Daoy (cell line): ENCODE measurements around the genes RPE, ACADL and SPAG16.

DNA sequence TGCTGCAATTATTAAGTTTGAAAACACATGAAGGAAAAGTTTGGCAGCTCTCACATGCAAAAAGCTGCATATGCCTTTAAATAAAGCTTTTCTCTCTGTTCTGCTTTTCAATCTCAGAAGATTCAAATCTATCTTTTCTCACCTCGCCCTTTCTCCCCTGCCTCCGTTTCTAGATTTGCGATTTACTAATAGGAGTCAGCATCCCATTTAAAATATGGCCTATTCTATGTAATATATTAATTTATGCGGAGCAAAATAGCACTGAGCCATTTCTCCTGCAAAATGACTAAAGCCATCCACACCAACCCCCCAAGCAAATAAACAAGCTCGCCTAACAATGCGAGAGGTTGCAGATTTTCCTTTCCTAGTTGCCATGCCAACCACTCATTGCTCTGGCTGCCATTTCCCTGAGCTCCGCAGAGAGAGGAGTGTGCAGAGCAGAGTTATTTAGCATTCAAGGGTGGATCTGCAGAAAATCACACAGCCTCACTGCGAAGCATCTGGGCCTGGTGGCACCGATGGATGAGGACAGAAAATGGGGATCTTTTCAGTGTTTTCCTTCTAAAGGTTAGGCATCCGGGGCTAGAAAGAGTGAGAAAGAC lies 110.5 kb upstream of the UNC80 start:
- RAMPAGE, long total RNA = no peak

DNA sequence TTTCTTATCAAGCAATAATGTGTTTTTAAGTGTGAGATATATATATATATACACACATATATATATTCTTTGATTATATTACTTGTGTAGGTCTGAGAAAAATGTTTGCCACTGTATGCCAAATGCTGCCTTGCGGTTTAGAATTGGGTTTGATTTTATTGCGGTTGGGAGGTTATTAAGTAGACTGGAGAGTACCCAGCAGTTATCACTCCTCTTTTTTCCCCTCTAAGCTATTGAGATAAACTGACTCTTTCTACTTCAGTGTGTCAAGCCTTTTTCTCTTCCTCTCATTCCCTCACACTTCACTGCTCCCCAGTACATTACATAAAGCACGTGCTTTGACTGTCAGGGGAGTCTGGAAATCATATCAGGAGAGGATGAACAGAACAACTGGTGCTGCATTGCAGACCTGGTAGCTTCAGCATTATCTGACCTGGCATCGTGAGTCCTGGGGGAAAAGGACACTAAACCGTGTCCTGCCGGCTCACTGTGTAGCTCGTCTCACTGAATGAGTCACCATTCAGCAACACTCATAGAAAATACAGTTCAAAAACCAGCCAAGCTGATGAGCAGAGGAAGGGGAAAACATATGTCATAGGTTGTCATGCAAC lies 108.6 kb upstream of the UNC80 start:
- RAMPAGE, long total RNA = no peak

GRCh38 chr2:210002090-210003450 lies at the start of gene RPE:
TSS of gene RPE (plus strand) at chr2:210002638.
- RAMPAGE, long total RNA = start-site peak on the plus strand at chr2:210002621-210002649, 454 and 82 reads in 2 replicates

- RAMPAGE, long total RNA = no peak
Measured at GRCh38 chr2:210162495-210163120, 8.6 kb downstream of the KANSL1L start.

GRCh38 chr2:210224536-210225670 lies at the start of gene ACADL:
TSS of gene ACADL (minus strand) at chr2:210225447.
- RAMPAGE, long total RNA = no peak

DNA sequence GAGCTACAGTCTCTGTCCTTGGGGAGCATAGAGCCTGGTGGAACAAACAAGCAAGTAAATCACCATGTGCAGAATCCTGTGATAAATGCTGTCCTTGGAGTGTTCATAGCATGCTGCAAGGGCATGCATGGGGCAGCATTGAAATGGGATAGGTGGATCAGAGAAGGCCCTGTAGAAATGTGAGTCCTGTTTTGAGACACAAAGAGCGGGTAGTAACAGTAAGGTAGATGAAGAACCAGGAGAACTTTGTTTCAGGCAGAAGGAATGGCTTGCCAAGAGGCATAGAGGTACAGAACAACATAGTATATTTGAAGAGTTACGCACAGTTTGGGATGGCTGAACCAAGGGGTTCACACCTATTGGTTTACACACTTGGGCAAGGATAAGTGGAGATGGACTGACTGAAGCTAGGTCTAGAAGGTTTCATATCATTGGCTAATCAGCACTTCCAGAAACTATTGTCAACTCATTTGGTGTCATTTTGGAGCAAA lies 27.0 kb downstream of the CPS1 start:
- RAMPAGE, long total RNA = no peak

- RAMPAGE, long total RNA = no peak
Measured at GRCh38 chr2:213104094-213104450, 47.3 kb downstream of the IKZF2 start.

DNA sequence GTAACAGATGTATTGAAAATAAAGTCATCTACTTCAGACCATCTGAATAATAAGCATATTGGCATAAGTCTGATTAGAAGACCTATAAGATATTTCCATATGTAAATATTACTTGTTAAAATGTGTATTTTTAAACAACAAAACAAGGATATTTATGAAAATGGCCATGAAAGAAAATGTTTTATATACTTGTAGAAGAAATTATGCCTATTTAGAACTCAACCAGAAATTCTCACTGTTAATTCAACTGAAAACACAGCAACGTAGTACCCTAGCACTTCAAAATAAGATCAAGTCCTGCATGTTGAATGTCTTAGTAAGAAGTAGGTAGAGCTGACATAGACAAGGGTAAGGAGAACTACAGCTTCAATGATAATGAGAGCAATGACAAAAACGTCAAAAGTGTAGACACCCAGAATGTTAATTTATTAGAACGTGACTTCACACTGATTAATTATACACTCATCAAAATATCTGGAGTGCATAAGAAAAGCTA lies 13.8 kb downstream of the IKZF2 start:
- RAMPAGE, long total RNA = no peak

DNA sequence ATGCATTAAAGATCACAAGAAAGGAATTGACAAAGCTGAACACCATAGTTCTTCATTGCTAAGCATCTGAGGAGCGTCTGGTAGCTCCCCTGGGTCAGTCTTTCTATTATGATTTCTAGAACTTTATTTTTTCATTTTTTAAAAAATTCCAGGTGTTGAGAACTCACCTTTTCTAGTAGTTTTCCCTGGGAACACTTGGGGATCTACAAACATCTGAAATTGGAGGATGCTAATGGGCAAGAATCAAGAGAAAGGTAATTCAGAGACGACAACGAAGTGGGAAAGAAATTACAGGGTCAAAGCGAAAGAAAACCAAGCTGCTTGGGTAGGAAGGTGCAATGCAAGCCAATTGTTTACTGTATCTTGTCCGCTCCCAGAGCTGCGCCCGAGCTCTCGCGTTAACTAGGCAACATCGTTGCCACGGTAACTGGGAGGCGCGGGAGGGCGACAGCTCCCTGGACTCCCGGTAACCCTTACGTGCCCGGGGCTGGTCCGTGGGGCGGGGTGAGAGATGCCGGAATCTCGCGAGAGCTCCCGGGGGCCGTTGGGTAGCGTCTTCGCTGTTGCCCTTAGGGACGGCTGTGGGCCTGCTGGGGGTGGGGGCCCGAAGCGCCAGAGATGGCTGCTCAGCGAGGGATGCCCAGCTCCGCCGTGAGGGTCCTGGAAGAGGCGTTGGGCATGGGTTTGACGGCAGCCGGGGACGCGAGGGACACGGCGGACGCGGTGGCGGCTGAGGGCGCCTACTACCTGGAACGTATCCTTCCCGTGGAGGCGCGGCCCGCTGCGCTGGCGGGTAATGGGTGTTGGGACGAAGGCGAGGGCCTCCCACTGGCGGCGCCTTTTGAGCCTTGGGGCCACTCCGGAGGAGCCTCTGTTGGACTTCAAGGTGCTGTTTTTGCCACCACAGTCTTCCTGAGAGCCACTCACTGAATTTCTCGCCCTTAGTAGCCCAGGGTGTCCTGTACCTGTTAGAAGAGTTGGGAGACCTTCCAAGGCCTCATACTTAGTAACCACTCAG lies at the start of gene SPAG16:
Gene SPAG16, plus strand, starts transcription at position 599 of the 1,018 bp plus-strand sequence.
- RAMPAGE, long total RNA = start-site peak on the plus strand centred at position 557 of the sequence, 86 bp wide, 76 and 13 reads in 2 replicates

- RAMPAGE, long total RNA = no peak
Measured at GRCh38 chr2:214808939-214809328, 549 bp downstream of the BARD1 start.

GRCh38 chr2:215382014-215382530 lies 53.8 kb downstream of the FN1 start:
- RAMPAGE, long total RNA = no peak

GRCh38 chr2:215396498-215397072 lies 39.3 kb downstream of the FN1 start:
- RAMPAGE, long total RNA = no peak

DNA sequence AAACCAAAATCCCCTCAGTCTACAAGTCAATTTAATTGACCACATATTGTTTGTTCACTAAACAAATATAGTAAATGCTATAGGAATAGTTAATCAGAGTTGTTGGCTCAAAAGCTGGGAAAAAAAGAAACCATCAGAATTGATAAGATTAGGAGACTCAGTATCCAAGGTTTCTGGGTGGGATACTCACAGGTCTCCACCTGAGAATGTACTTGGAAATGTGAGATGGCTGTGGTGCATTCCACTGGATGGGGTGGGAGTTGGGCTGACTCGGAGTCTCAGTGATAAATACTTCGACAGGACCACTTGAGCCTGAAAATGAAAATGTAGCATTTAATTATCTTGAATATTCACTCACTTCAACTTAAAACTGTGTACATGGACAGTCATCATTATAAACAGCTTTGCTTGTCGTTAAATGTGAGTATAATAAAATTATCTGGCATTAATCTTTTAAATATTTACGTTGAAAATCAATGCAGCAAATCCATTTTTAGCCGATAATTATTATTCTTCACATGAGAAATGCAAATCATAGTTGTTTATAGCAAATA lies 21.1 kb downstream of the FN1 start:
- RAMPAGE, long total RNA = no peak

- RAMPAGE, long total RNA = no peak
Measured at GRCh38 chr2:215419167-215419462, 16.8 kb downstream of the FN1 start.

DNA sequence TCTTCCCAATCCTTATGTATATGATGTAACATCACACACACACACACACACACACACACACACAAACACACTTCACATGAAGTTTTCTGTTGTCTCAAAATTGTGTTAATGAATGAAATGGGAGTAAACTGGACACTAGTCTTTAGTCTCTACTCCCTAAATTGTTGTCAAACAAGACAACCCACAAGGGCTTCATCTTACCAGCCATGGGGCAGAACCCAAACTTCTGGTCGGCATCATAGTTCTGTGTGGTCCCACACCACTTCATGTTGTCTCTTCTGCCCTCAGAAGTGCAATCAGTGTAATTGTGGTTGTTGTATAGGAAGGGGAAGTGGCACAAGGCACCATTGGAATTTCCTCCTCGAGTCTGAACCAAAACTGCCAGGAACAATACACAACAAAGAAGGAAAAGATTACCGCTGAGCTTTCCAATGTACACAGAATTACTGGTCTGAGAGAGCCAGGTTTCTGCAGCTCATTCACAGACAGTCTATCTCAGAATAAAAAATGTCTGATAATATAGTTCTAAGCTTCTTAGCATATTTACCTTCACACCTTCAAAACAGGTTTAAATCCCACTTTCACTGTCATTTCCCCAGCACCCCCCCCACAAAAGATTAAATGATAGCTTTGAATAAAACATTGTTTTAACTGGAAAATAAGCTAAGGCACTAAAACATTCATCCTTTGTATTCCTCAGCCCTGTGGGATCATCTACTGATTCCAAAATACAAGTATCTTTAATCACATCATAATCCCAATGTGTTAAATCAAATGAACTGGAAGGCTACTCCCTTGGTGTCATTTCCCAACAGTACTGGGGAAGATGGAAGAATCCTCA lies 12.5 kb downstream of the FN1 start:
- RAMPAGE, long total RNA = no peak

DNA sequence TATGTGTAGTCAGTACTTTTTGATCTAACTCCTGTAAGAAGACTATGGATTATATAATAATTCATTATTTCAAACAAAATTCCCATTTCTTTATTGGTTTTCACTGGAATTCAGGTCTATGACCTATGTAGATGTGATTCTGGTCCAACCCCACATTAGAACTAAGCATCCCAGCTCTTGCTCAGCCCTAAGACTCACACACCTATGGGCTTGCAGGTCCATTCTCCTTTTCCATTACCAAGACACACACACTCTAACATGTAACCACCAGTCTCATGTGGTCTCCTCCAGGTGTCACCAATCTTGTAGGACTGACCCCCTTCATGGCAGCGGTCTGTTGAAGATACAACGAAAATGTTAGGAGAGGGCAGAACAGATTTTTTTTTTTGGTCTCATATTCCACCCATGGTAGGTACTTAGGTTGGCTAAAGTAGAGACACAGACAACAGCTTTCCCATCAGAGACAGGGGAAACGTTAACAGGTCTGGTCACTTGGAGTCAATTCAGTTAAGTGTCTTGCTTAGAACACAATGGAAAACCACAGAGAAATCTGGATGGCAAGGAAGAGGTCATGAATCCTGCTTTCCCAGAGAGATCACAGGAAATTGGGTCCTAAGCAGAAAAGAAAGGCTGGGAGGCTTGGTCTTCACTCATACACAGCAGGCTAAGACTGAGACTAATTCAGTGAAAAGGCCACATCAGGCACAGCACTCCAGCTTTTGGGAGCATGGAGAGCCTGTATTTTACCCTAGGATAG lies 4.1 kb downstream of the FN1 start:
- RAMPAGE, long total RNA = no peak

GRCh38 chr2:215713322-215713917 lies 277.6 kb upstream of the FN1 start:
- RAMPAGE, long total RNA = no peak

- RAMPAGE, long total RNA = no peak
Measured at GRCh38 chr2:215771890-215772433, 241.4 kb downstream of the MREG start.

DNA sequence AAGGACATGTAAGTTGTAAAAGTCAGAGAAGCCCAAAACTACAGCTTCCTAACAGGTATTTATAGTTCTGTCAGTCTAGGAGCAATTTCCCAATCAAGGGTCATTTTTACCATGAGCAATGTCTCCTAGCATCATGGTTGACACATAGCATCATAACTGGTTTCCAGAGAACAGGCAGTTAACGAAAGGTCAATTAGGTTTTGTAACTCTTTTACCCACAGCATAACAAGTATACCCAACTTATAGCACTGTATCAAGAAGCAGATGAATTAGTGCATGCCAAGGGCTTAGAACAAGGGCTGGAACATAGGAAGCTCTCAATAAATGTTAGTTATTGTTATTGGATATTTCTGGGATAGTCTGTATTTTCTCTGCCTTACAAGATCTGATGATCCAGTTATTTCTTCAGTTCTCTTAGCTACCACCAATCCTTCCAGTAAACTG lies 110.1 kb downstream of the MREG start:
- RAMPAGE, long total RNA = no peak

DNA sequence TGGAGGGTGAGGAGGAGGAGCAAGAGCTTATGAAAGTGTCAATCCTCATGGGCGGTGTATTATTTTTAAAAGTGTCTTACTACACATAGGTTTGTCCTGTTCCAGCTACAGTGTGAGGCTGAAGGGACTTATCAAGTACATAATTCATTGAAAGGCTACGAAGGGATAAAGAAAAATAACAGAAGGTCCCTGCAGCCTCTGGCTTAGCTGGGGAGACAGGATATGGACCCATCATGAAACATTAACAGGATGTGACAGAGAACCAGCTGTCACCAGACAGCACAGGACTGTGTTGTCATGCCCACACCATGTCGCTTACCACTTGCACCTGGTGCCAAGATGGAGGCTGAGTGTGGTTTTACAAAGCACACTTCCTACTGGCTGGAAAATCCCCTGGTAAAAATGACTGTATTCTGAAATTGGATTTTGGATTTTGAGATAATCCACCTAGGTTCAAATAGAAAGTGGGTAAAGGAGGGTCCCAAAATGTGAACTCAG lies 2.6 kb upstream of the MREG start:
- RAMPAGE, long total RNA = no peak